Mesenchymal stem cell of the bone marrow (primary cell): ENCODE results near the gene PRDM10.

GRCh38 chr11:129444936-129445518 is 69.4 kb downstream of the BARX2 start:
- CAGE, long polyA plus RNA = no peak

DNA sequence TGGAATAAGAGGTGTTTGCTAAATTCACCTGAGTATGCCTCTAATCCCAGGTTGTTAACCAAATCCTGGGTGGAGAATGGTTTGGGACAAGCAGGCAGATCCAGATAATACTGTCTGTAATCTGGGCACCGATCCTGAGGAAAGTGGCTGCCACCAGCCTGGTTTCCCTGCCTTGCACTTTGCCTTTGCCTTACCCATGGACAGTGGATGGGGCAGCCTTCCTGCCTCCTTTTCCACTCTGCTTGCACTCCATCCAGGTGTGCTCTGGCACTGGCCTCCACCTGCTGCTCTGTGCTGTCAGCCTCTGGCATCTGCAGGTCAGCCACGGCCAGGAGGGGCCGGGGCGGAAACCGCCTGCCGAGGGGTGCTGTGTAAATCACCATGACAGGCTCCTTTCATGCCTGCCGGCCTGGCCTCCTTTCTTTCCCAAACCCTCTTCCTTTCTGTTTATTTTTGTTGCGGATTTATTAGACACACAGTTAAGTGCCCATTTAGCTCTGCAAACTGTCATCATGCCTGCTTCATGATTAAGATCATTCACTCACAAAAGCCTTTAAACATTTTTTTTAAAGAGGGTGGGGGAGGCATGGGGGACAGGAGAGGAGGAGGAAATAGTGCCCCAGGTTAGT is 83.1 kb downstream of the BARX2 start:
- CAGE, long polyA plus RNA = no peak

DNA sequence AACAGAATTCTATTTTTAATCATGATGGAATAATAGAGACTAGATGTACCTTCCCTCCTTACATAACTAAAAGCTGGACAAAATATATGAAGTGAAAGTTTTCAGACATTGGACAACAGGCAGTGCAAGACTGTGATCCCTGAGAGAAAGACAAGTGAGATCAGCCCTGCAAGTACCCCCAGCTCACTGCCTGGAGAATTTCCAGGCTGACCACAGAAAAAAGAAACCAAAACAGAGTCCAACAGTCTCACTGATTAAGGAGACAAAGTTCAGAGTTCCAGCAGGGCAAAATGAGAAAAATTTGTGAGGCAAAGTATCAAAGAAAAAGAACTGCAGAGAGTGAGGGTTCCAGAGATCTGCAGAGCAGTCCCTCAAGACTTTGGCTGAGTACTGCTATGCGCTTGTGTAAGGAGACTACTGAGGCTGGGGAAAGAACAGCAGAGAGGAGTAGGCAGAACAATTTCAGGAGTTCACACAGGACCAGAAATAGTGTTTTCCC is 47.3 kb upstream of the TMEM45B start:
- CAGE, long polyA plus RNA = no peak

GRCh38 chr11:129836162-129836815 is 20.6 kb downstream of the TMEM45B start:
- CAGE, long polyA plus RNA = no peak

DNA sequence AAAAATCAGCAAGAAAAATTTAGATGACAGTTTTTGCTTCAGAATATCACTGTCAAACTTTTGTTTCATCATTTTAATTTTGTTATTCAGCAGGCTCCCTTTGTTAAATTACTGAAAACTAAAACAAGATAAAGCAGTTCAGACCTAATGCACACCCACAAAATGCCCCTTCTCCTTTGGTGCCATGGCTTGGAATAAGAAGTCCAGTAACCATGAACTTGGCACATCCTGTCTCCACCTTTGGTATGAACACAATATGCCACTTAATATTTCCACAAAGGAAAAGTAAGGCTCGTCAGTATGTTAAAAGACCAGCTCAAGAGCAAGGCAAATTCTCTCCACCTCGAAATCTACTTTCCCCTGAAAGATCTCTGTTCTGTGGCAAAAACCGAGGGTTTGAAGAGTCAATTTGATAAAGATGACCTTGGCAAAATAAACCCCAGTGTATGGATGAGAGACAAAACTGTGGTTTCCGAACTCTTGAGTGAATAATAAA is 6.4 kb upstream of the NFRKB start:
- CAGE, long polyA plus RNA = no peak

DNA sequence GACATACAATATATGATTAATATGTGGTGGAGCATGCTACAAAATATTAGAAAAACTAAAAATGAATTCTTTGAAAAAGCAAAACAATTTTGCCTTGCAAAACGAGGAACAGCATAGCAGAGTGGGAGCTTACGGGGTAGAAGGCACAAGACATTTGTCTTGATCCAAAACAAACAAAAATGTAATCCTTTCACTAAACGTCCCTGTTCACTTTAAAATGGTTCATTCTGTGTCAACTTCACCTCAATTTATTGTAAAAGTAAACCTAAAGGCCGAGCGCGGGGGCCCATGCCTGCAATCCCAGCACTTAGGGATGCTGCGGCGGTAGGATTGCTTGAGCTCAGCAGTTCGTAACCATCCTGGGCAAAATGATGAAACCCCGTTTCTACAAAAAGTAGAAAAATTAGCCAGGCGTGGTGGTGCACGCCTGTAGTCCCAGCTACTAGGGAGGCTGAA is 2.1 kb downstream of the PRDM10 start:
- CAGE, long polyA plus RNA = no peak

- CAGE, long polyA plus RNA = no peak
These were observed at the start of gene PRDM10 for GRCh38 chr11:130002674-130003481. PRDM10 (minus strand) TSS chr11:130002835.

GRCh38 chr11:130003482-130004098 is 955 bp upstream of the PRDM10 start:
- CAGE, long polyA plus RNA = no peak

DNA sequence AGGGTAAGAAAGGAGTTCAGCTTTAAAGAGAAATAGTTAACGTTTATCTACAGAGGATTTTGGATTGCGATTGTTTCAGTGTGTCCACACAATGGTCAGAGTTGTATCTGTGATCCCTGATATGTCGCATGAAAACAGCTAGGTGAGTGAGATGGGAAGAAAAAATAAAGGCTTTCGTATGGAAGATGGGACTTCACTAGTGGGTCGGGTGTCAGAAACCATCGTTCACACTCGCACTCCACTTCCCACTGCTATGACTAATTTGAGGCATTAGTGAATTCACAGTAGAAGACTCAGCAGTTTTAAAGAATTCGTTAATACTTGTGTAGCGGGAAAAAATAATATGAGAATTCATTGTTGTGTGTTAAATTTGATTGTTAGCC is 1.6 kb downstream of the APLP2 start:
- CAGE, long polyA plus RNA = no peak

DNA sequence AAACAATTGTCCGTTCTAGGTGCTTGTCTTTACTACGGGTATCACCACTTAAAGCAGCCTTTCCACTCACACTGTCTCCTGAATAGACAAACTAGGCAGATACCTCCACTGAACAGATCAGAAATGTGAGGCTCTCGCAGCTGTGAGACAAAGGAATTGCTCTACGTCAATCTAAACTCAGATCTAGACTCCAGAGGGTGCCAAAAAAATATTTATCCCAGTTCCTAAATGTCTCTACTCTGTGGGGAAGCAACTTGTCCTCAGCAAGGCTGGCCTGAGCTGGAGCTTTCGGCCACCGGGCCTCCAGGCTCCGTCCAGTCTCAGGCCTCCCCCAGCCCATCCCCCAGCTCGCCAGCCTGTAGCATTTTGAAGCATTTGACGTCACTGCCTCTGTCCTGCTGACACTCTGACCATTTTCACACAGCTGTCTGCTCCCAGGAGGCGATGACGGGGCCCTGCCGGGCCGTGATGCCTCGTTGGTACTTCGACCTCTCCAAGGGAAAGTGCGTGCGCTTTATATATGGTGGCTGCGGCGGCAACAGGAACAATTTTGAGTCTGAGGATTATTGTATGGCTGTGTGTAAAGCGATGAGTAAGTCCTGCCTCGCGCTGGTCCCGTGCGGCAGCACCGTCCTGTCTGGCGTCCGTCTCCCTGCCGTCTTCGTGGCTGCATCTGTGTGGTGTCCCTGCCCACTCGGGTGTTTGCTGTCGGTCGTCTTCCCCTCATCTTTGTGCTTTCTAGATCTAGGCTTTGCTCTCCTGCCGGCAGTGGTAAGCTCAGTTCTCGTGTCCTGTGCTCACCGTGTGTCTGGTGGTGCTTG is 36.2 kb upstream of the ST14 start:
- CAGE, long polyA plus RNA = no peak

GRCh38 chr11:130126393-130126981 is 33.1 kb upstream of the ST14 start:
- CAGE, long polyA plus RNA = no peak

- CAGE, long polyA plus RNA = no peak
These were observed 3.1 kb downstream of the ST14 start for GRCh38 chr11:130162507-130163243.

- CAGE, long polyA plus RNA = no peak
These were observed 53.6 kb downstream of the ST14 start for GRCh38 chr11:130213059-130213785.

GRCh38 chr11:130227478-130227984 is 67.9 kb downstream of the ST14 start:
- CAGE, long polyA plus RNA = no peak

- CAGE, long polyA plus RNA = no peak
These were observed 39.5 kb downstream of the ADAMTS8 start for GRCh38 chr11:130388880-130389279.

GRCh38 chr11:130389280-130389796 is 39.1 kb downstream of the ADAMTS8 start:
- CAGE, long polyA plus RNA = no peak

- CAGE, long polyA plus RNA = no peak
These were observed 2.8 kb downstream of the ADAMTS15 start for GRCh38 chr11:130451030-130451793.

DNA sequence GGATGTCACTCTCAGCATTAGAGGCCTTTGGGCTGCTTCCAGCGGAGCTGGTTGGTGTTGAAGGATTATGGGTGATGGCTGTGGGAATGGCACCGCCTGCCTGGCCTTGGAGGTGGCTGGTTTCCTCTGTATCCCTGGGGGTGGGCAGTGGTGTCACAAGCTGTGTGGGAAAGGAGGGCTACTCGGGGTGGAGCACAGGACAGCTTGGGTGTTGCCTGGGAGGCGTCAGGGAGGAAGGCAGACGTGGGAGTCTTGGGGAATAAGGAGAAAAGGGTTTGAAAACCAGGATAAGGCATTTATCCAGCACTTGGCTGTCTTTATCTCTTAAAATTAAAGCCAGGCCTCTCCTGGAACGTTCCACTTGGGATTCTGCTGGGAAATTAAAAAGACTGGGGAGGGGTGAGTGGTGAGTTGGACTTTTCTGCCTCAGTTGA is 71.9 kb downstream of the ADAMTS15 start:
- CAGE, long polyA plus RNA = no peak

- CAGE, long polyA plus RNA = no peak
These were observed 223.9 kb downstream of the ADAMTS15 start for GRCh38 chr11:130672281-130672866.

DNA sequence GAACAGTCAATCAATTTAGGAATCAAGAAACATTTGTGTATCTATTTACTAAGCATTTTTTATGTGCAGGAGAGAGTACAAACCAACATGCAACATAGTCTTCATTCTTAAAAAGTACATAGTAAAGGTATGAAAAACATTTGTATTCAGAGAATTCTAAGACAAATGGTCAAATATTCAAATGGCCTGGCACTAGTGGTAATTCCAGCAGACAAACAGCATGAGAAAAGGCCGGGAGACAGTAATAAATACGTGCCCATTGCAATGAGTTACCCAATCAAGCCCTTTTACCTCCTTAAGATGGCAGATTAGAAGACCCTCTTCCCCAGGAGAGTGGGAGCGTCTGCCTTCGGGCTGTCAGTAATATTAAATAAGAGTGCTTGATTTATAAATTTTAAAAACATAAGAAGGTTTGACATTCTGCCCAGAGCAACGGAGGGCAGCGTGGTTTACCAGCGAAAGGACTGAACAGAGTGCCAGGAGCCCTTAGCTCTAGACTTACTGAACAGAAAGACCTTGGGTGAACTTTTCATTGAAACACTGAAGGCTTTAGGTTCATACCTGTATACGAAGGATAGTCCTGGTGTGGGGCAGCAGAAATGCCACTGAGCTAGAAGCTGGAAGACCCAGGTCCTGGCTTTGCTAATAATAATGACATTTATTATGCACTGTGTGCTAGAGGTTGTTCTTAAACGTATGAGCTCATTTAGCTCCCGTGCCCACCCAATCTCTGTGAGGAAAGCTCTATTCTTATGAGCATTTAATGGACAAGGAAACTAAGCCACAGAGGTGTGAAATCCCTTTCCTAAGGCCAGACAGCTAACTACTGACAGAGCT is 49.8 kb downstream of the SNX19 start:
- CAGE, long polyA plus RNA = no peak